UCH-1 (cell line): ENCODE measurements around the gene DNAI2.

GRCh38 chr17:74231854-74232246 is 18.5 kb downstream of the TTYH2 start:
- RRBS = no CpG with 5 or more reads among the region's 6 CpGs

GRCh38 chr17:74234941-74235422 is 21.6 kb downstream of the TTYH2 start:
- RRBS = 8% methylated on average over 2 of the region's 16 CpGs

GRCh38 chr17:74245778-74246173 is 28.3 kb upstream of the DNAI2 start:
- RRBS = no CpG with 5 or more reads among the region's 5 CpGs

DNA sequence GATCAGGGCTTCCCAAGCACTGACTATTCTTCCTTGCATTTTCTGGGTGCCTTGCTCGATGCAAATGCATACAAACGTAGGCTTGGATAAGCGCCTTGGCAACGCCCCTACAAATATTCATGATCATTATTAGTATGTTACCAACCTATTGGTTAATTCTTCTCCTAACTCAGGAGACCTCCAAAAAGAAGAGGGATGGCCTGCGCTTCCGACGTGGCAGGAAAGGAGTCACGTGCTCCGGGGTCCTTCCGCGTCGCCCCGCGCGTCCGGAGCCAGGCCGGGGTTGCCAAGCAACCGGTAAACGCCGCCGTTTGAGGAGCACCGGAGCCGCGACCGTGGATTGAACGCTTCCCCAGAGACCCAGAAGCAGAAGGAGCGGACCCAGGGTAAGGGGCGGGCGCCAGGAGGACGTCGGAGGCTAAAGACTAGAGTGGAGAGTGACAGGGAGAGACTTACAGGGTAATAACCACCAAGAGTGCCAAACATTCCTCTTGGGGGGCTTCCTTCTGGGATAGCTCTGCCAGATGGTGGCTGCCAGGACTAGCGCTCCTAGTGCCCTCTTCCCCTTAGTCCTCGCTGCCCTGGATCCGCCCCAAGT is at the start of gene DNAI2:
Gene DNAI2 (plus strand): TSS at position 275 of the 598 bp plus-strand sequence.
- RRBS = no CpG with 5 or more reads among the region's 34 CpGs

DNA sequence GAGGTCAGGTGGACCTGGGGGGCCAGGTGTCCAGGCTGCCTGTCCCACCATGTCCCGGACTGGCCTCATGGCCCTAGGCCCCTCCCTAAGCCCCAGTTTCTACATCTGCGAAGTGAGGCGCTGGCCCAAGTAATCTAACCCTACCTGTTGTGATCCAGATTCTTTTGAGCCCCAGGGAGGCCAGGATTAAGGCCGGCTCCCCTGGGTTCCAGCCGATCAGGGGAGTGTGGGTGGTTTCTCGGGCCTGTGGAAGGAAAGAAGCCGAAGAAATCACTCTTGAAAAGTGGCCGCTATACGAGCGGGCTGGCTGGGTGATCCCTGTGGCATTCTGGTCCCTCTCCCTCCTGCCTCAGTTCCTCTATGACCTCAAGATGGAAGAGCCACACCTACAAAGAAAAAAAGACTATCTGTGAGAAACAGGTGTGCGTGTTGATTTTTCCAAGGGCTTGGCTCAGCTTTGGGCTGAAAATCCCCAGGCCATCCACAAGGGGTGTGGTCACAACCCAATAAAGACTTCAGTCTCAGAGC is 20.1 kb downstream of the GPR142 start:
- RRBS = no CpG with 5 or more reads among the region's 11 CpGs

GRCh38 chr17:74444622-74444844 is 12.6 kb downstream of the GPRC5C start:
- RRBS = no CpG with 5 or more reads among the region's 8 CpGs

DNA sequence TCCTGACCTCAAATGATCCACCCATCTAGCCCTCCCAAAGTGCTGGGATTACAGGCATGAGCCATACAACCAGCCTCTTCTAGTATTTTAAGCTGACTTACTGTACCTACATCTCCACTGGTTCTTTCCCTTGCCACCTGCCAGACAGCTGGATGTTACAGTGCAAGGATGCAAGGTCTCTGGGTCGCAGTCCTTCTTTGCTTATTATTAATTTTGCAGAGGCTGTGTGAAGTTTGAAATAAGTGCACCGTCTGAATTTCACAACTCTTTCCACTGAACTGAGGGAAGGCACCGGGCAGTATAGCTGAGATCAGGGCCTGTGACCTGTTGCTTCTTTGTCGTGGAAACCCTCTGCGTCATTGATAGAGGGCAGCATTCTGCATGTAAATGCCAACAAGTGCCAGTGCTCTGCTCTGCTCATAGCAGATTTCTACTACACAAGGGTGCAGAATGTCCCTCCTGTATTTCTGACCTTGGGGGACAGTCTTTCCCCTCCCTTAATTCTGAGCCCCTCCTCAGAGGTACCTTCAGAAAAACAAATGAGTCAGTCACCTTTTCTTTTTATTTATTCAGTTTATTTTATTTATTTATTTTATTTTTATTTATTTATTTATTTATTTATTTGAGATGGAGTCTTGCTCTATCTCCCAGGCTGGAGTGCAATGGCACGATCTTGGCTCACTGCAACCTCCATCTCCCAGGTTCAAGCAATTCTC is 25.9 kb downstream of the CD300LF start:
- RRBS = no CpG with 5 or more reads among the region's 6 CpGs

DNA sequence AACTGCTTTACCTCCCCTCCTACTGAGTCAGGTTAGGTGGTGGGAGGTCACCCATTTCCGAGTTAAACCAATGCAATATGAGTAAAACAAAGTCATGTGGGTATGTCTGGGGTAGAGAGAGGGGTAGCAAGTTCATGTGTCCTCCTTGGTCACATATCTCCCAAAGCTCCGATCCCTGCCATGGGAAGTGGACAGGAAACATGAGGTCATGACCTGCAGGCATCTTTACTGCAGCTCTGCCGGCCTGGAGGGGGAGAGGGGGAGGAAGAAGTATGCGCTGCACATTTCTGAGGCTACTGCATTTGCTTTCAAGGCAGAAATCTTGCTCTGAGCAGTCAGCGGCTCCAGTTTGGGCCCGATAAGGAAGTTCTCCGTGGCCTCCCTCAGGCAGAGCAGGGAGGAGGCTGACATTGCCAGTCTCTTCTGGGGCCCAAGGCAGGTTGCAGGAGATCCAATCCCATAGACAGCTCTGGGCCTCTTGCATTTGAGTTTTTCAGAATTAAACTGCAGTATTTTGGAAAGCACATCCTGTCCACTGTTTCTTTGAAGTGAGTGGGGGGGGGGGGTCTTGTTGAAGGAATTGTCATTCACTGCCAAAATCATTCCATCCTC is 1.5 kb upstream of the NHERF1 start:
- RRBS = no CpG with 5 or more reads among the region's 7 CpGs

DNA sequence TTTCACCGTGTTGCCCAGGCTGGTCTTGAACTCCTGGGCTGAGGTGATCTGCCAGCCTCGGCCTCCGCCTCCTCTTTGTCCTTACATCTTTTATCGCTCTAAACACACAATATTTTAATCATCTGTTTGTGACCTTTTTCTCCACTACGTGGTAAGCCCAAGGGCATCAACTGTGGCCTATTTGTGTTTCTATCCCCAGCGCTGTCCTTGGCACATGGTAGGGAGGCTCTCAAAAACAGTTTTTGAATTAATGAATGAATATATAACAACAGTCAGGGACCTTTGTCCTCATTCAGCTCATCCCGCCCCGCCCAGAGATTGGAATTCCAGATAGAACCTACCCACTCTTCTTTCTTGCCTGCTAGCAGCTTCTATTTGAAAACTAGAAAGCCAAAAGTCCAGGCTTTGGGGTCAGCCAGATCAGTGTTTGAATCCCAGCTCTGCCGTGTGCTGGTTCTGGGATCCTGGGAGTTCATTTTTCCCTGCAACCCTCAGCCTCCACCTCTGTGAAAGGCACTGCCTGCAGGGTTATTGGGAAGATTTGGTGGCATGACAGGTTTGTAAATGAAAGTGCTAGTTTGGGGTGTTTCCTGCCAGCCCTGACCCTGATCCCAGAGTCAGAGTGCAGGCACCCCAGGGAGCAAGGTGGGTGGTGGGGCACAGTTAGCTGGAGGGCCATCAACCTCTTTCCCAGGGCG is 4.4 kb downstream of the NHERF1 start:
- RRBS = no CpG with 5 or more reads among the region's 10 CpGs

GRCh38 chr17:74812612-74813518 is 36.6 kb downstream of the TMEM104 start:
- RRBS = no CpG with 5 or more reads among the region's 20 CpGs

GRCh38 chr17:74860247-74861168 is 823 bp upstream of the GRIN2C start:
- RRBS = 7% methylated on average over 10 of the region's 69 CpGs

DNA sequence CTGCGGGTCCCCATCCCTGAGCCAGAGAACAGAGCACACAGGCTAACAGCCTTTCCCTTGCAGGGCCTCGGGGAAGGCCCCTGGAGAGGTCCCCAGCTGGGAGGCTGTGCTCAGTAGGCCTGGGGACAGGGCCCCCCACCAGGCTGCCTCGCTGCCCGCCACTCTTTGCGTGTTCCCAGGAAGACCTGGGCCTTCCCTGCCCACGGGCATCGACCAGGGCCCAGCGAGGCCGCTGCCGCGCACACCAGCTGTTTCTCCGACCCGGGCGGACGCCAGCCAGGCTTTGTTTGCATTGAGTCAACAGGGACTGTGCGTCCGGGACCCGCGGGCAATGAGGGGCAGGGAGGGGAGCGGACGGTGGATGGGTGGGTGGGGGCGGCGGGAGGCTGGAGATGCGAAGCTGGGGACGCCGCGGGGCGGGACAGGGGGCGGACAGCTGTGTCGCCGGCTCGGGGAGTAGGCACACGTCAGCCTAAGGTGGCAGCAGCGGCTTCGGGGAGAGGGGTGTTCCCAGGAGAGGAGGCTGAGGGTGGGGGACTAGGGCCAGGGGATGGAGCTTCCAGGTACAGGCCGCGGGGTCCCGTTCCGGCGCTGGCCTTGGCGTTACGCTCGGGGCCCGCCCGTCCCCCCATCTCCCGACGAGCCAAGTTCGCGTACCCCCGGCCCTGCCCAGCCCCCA is 550 bp downstream of the HID1 start:
- RRBS = 28% methylated on average over 16 of the region's 50 CpGs

GRCh38 chr17:75011734-75012276 is 665 bp upstream of the MRPL58 start:
- RRBS = no CpG with 5 or more reads among the region's 11 CpGs

GRCh38 chr17:75048416-75048882 is 1.4 kb downstream of the KCTD2 start:
- RRBS = no CpG with 5 or more reads among the region's 4 CpGs

DNA sequence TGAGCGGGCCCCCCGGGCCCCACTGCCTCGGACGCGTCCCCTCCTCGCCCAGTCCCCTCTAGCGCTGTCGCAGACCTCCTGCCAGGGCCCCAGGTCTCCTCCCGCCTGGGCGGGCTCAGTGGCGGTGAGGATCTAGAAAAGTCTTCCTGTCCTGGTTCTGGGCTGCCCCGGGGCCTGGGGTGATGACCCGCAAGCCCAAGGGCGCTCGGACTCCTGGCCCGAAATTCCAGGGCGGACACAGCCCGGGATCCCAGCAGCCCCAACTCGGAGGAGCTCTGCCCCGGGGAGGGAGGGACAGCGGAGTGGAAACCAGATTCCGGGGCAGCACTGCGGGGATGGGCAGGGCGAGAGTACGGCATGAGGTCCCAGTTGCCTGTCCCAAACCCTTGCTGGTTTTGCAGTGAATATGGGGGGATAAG is 301 bp downstream of the SLC16A5 start:
- RRBS = 82% methylated on average over 11 of the region's 25 CpGs

DNA sequence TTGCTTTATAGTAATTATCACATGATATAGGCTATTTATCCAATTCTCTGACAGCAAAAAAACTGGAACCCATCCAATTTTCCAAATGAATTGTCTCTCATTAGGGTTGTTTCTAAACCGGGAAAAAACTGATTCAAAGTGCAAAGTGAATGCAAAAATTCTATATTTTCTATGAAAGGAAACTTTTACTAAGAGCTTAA is 5.5 kb upstream of the NT5C start:
- RRBS = no CpG with 5 or more reads among the region's 1 CpG

- RRBS = 4% methylated on average over 22 of the region's 99 CpGs
Measured at GRCh38 chr17:75181627-75182782, 754 bp downstream of the SUMO2 start.

- RRBS = no CpG with 5 or more reads among the region's 25 CpGs
Measured at GRCh38 chr17:75241815-75242689, 19.4 kb downstream of the GGA3 start.

DNA sequence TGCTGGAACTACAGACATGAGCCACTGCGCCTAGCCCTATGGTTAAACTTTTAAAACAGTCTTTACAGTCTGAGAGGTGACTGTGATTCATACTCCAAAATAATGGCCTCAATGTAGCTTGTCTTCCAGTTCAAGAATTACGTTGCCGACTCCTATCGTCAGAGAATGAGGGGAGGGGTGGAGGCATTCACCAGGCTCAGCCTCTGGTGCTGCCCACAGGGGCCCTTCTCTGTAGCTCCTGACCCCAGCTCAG is 1.3 kb downstream of the MIF4GD start:
- RRBS = no CpG with 5 or more reads among the region's 4 CpGs

GRCh38 chr17:75289496-75290438 is 534 bp upstream of the SLC25A19 start:
- RRBS = 2% methylated on average over 17 of the region's 58 CpGs